M059J (cell line): ENCODE measurements around a stretch of chr17.

DNA sequence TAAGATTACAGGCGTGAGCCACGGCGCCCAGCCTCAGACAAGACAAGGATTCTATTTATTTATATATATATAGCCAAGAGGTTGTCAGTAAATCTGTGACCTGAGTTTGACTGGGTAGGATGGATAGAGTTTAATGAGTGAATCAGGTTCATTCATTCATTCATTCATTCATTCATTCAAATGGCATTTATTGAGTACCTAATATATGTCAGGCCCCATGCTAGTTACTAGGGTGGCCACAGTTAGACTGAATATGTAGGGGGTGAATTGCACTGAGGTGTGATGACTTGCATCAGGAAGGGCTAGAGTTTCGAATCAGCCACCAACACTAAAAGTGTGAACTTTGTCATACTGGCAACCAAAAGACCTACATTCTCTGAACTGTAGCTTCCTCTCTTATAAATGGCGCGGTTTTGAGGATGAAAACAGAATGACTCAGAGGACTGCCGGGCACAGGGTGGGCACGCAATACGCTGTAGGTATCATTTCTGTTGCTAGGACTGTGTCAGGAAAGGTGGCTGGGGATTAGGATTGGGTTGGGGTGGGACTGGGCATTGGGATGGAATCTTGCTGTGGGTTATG, 37.7 kb downstream of the ITGAE start:
- RAMPAGE, long total RNA: no peak

DNA sequence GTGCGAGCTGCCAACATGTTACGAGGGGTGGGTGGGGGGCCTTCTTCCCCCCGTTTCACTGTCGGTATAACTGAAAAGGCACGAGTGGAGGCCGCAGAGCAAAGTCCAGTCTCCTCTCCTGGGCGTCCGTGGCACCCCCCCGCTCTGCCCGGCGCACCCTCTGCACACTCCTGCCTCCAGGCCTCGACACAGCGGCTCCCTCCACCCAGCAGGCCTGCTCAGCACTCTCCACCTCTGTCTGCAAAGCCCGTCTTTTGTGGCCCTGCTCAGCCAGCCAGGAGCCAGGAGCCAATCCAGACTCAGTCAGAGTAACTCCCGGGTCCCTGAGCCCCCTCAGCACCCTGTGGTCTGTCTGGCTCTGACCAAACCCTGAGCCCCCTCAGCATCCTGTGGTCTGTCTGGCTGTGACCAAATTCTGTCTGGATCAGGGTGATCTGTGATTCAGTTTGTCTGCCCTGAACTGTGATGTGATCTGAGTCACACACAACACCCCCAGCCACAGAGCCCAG, 6.1 kb downstream of the ITGAE start:
- RAMPAGE, long total RNA: no peak

- RAMPAGE, long total RNA: no peak
Measured at GRCh38 chr17:3845257-3845750, 742 bp downstream of the NCBP3 start.

GRCh38 chr17:3892679-3892856, 285 bp downstream of the CAMKK1 start:
- RAMPAGE, long total RNA: no peak

DNA sequence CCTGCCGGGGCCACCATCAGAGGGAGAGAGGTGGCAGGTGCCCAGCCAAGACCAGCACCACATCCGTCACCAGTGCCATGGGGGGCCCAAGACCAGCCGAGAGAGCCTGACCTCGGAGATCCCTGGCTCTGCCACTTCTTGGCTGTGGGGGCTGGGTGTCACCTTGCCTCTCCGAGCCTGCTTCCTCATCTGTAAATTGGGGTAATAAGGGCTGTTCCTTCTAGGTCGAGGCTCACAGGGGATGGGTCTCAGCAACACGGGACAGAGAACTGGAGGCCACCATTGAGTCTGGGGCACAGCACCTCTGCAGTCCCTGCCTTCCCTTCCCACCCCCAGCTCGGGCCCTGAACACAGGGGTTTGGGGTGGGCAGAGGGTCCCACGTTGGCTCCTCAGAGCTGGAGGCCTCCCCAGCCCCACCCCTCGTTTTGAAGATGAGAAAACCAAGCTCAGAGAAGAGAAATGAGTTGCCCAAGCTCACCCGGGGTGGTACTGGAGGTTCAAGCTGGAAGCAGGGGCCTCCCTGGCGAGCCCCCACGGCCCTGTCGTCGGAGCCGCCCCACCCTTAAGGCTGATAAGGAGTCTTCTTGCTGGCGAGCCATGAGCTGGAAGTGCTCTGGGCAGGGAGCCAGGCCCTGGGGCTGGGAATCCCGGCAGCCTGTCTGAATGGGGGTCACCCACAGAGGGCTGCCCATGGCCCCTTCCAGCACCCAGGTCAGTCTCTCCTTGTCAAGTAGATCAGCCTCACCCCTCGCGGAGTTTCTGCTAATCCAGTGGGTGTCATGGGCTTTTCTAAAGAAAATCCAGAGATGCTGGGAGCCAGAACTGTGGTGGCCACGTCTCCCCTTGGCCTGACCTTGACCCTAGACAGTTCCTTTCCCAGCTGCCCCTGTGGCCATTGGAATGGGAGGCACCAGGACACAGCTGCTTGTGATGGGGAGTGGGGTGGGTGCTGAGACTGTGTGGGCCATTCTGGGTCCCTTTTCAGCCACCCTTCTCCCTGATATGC, 1.0 kb upstream of the P2RX1 start:
- RAMPAGE, long total RNA: no peak

GRCh38 chr17:3942221-3942633, 22.0 kb downstream of the ATP2A3 start:
- RAMPAGE, long total RNA: no peak

- RAMPAGE, long total RNA: no peak
Measured at GRCh38 chr17:3959067-3960009, 4.9 kb downstream of the ATP2A3 start.

- RAMPAGE, long total RNA: no peak
Measured at GRCh38 chr17:3980767-3981082, 16.5 kb upstream of the ATP2A3 start.

DNA sequence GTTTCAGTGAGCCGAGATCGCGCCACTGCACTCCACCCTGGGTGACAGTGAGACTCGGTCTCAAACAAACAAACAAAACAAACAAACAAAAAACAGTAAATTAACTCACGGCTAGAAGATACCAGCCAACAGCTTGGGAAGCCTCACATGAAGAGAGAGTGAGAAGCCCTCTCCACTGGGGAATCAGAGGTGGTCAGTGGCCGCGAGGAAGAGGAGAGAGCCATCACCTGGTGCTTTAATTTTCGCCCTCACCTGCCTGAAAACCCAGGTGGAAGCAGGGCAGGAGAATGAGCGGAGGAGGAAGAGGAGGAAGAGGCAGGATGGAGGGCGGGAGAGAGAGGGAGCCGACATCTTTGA, 36.6 kb upstream of the ATP2A3 start:
- RAMPAGE, long total RNA: no peak

- RAMPAGE, long total RNA: no peak
Measured at GRCh38 chr17:4004156-4005332, 40.3 kb upstream of the ATP2A3 start.

- RAMPAGE, long total RNA: no peak
Measured at GRCh38 chr17:4160095-4160450, 17.1 kb downstream of the CYB5D2 start.

- RAMPAGE, long total RNA: no peak
Measured at GRCh38 chr17:4163950-4164512, 21.0 kb downstream of the CYB5D2 start.

GRCh38 chr17:4176017-4176634, 33.1 kb downstream of the CYB5D2 start:
- RAMPAGE, long total RNA: no peak

DNA sequence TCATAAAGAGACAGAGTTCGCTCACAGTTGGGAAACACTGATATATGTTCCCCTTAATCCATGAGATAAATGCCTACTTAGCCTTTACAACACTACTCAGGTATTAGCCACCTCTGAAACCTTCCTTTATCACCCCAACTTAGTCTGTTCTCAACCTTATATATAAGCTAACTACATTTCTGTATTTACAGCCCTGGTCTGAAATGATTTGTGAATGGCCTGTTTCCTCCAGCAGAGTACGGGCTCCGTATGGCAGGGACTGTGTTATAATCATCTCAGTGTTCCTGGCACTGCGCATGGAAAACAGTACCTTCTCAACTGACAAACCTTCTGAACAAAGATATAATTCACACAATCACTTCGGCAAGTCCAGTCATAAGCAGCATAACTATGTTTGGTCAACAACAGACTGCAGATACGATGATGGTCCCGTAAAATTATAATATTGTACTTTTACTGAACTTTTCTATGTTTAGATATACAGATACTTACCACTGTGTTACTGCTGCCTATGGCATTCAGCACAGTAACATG, 30.2 kb downstream of the ANKFY1 start:
- RAMPAGE, long total RNA: no peak

DNA sequence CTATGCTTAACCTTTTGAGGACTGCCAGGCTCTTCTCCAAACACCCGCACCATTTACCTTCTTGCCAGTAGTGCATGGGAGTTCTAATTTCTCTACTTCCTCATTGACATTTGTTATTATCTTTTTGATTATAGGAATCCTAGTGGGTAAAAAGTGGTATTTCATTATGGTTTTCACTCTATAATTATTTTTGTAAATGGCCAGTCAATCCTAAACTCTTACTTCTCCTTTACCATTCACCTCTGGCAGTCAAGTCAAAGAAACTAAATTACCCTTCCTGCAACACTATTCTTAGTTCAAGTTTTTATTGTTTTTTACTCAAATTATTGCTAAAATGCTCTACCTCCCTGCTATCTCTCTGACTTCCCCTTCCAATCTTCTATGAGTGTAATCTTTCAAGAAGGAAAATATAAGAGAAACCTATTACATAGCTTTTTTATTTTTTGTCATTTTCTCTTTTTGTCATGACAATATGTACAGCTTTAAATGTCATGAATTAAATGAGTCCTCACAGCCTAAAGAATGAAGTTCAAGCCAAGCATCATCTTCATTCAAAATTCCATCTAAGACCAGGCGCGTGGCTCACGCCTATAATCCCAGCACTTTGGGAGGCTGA, 29.9 kb upstream of the ANKFY1 start:
- RAMPAGE, long total RNA: no peak

DNA sequence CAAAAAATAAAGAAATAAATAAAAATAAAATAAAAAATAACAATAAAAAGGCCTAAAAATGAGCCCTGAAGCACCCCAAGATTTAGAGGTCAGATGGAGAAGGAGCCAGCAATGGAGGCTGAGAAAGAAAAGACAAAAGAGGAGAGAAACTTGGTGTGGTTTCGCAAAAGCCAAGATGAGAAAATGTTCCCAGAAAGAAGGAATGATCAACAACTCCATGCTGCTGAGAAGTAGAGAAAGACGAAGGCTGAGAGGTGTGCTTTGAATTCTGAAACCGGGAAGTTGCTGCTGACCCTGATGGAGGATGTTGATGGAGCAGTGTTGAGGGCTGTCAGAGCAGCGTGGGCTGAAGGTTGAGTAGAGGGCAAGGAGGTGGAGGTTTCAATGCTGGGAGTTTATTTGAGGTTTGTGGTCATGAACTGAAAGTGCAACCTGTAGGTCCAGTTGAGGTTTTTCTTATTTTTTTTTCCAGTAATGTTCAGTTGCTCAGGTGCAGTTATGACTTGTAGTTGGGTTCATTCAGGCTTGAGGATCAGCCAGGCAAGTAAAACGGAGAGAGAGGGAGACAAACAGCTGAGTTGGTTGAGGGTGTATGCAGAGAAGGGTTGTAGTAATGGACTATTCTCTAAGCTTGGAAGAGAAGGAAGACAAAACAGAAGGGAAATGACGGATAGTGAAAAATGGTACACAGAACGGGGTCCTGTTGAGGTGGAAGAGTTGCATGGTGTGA, 8.5 kb upstream of the UBE2G1 start:
- RAMPAGE, long total RNA: no peak

DNA sequence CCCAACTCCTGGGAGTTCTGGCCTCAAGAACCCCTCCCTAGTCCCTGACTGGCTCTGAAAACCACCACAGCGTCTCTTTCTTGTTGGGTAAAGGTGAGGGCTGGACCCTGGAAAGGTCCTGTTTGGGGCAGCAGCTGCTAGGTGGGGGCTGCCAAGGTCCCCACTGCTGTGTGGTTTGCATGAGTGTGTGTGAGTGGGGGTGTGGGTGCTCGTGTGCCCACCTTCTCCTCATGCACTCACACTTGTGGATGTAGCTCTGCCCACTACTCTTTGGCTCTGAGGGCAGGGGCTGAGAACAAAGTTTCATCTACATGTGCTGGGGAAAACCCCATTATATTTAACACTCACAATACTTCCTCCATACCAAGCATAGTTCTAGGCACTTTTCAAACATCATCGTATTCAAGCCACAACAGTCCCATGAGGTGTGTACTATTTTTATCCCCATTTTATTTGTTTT, 7.1 kb upstream of the SPNS3 start:
- RAMPAGE, long total RNA: no peak

- RAMPAGE, long total RNA: no peak
Measured at GRCh38 chr17:4532909-4533939, 22.0 kb downstream of the MYBBP1A start.

GRCh38 chr17:4540176-4541062, 14.8 kb downstream of the MYBBP1A start:
- RAMPAGE, long total RNA: no peak

GRCh38 chr17:4586041-4586724, 1.9 kb downstream of the SMTNL2 start:
- RAMPAGE, long total RNA: no peak